Osteoblast (primary cell): ENCODE results near the genes CBR1 and RIPPLY3.

- CAGE, long polyA plus RNA: no peak
- RRBS: 1% methylated on average over 18 of the region's 65 CpGs
Measured at GRCh38 chr21:34886633-34887566, 162.2 kb downstream of the RUNX1 start.

GRCh38 chr21:34889430-34890537, 159.3 kb downstream of the RUNX1 start:
- CAGE, long polyA plus RNA: no peak
- RRBS: 2% methylated on average over 88 of the region's 130 CpGs

- CAGE, long polyA plus RNA: no peak
- RRBS: no CpG with 5 or more reads among the region's 7 CpGs
Measured at GRCh38 chr21:35048215-35048647, 871 bp downstream of the RUNX1 start.

- CAGE, long polyA plus RNA: no peak
- RRBS: no CpG with 5 or more reads among the region's 16 CpGs
Measured at GRCh38 chr21:35050942-35051876, 2.1 kb upstream of the RUNX1 start.

DNA sequence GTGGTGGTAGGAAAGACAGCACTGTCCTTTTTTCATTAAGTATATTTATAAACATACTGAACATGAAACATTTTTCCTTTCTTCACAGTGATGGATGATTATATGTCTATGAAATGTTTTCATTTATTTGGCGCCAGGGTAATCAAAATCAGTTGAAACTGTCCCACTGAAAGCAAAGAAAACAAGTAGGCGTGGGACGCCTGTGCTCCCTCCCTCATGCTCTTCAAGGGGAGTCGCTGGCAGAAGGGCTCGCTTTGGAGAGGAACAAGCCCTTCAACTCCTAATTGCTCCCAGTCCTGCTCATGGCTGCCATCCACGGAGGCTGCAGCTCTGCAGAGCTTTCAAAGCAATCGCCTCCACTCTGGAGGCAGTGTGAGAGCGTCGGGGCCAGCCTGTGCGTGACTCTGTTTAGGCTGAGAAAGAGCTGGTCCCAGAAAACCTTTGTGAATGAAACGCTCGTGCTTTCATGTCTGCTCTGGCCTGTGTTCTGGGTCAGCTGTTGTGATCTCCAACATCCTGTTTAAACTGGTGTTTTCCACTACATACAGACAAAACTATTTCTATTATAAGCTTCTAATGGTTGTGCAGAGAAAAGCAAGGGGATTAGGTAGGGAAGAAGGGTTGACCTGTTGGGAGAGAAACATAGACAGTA, 23.8 kb upstream of the RUNX1 start:
- CAGE, long polyA plus RNA: no peak
- RRBS: no CpG with 5 or more reads among the region's 12 CpGs

DNA sequence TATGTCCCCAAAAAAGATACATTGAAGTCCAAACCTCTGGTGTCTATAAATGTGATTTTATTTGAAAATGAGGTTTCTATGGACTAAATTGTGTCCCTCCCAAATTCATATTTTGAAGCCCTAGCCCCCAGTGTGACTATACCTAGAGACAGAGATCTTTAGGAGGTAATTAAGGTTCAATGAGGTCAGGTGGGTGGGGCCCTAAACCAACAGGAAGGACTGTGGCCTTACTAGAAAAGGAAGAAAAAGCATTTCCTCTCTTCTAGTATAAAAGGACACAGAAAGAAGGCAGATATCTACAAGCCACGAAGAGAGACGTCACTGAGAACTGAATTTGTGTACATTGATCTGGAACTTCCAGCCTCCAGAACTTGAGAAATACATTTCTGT, 123.1 kb upstream of the RUNX1 start:
- CAGE, long polyA plus RNA: no peak
- RRBS: no CpG with 5 or more reads among the region's 2 CpGs

DNA sequence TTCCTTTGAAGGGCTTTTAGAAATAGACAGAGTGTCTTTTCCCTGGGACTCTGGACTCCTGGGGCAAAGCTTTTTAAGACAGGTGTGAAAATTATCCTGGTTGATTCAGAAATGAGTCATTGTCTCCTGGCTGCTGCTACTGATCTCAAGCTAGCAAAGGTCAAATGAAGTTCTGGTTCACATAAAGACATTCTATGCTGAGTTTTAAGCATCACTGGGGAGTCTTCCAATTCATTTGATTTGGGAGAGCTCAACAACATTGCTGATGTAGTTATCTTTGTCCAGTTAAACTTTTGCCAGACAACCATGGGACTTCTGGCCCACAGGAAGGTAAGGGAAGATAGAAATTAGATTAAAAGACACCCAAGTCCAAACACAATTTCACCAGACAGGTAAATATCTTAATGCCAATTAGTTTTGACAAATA, 141.4 kb upstream of the RUNX1 start:
- CAGE, long polyA plus RNA: no peak

GRCh38 chr21:35227116-35227773, 178.1 kb upstream of the RUNX1 start:
- CAGE, long polyA plus RNA: no peak
- RRBS: no CpG with 5 or more reads among the region's 10 CpGs

DNA sequence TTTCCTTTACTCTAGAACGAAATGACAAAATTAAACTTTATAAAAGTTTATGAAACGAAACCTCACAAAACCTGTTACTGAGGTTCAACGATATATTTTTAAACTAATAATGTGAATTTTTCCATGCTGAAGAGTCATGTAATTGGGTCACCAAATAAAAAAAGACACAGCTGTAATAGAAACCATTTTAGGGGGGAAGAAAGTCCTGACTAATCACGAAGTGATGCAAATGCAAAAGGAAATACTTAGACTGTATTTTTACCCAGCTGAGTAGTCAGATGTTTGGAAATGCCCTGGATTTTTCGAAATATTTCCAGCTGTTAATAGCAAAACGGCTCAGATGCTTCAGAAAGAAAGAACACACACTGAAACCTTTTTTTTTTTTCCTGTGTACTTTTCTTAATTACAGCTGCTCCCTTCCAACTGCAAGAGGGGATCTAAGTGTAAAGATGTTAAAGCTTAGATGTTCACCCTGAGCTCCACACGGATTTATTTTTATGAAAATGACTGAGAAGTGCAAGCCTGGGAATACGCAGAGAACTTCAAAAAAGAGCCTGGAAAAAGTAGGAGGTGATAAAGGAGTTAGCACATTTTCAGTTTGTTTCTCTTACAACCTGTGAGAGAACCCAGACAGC, 210.2 kb downstream of the SETD4 start:
- CAGE, long polyA plus RNA: no peak
- RRBS: no CpG with 5 or more reads among the region's 8 CpGs

- CAGE, long polyA plus RNA: no peak
- RRBS: no CpG with 5 or more reads among the region's 5 CpGs
Measured at GRCh38 chr21:35852681-35853081, 207.6 kb downstream of the SETD4 start.

GRCh38 chr21:35964107-35964395, 96.3 kb downstream of the SETD4 start:
- CAGE, long polyA plus RNA: no peak
- RRBS: no CpG with 5 or more reads among the region's 3 CpGs

DNA sequence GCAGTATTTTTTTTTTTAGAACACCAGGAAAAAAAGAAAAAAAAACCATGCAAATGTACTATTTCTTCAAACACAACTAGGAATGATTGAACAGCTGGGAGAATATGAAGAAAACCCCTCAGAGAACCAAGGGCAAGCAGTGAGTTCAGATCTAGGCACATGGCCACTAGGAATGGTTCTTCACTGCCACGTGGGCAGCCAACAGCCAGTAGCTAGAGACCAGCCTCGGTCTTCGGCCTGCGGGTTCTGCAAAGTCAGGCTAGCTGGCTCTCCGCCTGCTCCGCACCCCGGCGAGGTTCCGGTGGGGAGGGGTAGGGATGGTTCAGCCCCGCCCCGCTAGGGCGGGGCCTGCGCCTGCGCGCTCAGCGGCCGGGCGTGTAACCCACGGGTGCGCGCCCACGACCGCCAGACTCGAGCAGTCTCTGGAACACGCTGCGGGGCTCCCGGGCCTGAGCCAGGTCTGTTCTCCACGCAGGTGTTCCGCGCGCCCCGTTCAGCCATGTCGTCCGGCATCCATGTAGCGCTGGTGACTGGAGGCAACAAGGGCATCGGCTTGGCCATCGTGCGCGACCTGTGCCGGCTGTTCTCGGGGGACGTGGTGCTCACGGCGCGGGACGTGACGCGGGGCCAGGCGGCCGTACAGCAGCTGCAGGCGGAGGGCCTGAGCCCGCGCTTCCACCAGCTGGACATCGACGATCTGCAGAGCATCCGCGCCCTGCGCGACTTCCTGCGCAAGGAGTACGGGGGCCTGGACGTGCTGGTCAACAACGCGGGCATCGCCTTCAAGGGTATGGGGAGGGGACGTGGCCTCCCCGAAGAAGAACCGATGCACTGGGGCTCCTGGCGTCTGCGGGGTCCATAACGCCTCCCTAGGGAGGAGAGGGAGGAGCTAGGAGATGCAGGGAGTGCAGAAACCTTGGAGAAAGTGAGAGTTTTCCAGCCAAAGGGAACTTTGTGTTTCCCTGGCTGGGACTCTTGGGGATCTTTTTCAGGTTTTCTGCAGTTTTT, at the start of gene CBR1:
Gene CBR1 (plus strand): TSS at position 408 of the 1,008 bp plus-strand sequence.
- CAGE, long polyA plus RNA: start-site peak on the plus strand centred at position 386 of the sequence, 73 bp wide, 1,084 and 674 reads in 2 replicates
- RRBS: 1% methylated on average over 31 of the region's 71 CpGs

DNA sequence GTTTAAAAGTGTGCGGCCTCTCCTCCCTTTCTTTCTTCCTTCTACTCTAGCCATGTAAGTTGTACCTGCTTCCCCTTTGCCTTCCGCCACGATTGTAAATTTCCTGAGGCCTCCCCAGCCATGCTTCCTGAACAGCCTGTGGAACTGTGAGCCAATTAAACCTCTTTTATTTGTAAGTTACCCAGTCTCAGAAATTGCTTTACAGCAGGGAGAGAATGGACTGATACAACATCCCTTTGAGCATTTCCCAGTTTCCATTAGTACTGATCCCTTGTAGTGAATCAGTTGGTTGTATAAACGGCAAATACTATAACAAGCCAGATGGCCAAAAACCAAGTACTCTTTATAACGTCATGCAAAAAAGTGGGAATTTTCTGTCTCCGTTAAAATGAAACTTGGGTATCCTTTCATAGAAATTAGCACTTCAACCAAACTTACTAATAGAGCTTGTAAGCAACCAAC, 10.2 kb downstream of the CBR1 start:
- CAGE, long polyA plus RNA: no peak
- RRBS: no CpG with 5 or more reads among the region's 6 CpGs

DNA sequence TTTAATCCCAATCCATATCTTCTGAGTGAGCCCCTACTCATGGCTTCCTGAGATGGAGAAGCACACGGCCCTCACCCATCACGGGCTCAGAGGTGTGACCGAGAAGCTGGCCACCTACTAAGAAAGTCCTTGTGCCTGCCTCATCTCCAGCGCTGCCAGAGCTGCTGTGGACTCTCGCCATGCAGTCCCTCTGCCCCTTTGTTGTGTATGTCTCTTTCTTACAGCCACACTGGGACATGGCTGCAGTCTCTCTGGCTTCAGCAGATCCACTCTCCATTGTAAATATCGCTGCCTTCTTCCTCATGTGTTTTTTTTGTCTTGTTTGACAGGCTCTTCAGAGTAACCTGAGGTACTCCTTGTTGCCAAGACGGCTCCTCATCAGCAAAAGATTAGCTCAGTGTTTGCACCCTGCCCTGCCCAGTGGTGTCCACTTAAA, 42.1 kb downstream of the DOP1B start:
- CAGE, long polyA plus RNA: no peak
- RRBS: no CpG with 5 or more reads among the region's 7 CpGs

- CAGE, long polyA plus RNA: no peak
- RRBS: no CpG with 5 or more reads among the region's 35 CpGs
Measured at GRCh38 chr21:36245809-36246638, 74.0 kb upstream of the MORC3 start.

GRCh38 chr21:36704985-36705697, 6.2 kb downstream of the SIM2 start:
- CAGE, long polyA plus RNA: no peak
- RRBS: 9% methylated on average over 2 of the region's 37 CpGs

GRCh38 chr21:36784979-36785507, 86.1 kb downstream of the SIM2 start:
- CAGE, long polyA plus RNA: no peak
- RRBS: no CpG with 5 or more reads among the region's 18 CpGs

GRCh38 chr21:37006162-37007447, at the start of gene RIPPLY3:
RIPPLY3 (plus strand) TSS chr21:37006702.
- CAGE, long polyA plus RNA: no peak
- RRBS: 3% methylated on average over 39 of the region's 114 CpGs

DNA sequence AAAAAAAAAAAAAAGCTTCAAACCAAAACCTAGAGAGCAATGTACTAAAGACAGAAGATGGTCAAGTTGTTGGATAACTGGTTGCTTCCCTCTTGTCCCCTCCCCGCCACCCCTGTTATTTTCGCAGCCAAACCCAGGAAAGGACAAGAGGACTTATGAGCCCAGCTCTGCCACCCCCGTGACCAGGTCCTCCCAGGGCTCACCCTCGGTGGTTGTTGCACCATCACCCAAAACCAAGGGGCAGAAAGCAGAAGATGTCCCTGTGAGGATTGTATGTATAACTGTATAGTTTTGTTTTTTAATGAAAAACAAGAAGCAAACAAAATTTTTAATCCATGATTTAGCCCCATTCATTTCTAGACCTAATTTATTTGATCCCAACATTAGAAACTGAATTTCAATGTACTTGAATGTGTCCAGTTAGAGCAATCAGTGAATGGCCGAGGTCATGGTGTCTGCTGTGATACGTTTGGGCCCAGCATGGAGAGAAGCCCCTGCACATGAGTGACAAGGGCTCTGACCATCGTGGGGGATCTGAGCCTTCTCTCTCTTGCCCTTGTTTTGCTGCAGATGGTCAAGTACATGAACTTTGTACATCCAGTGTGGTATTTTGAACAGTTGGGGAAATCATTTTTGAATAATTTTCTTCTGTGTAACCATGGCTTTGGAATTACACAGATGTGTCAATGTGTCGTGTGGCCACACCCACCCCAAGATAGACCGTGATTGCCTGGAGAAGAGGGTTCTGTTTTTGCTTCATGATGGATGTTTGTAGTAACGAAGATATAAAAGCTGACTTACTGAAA, 69.2 kb downstream of the VPS26C start:
- CAGE, long polyA plus RNA: no peak
- RRBS: no CpG with 5 or more reads among the region's 10 CpGs

DNA sequence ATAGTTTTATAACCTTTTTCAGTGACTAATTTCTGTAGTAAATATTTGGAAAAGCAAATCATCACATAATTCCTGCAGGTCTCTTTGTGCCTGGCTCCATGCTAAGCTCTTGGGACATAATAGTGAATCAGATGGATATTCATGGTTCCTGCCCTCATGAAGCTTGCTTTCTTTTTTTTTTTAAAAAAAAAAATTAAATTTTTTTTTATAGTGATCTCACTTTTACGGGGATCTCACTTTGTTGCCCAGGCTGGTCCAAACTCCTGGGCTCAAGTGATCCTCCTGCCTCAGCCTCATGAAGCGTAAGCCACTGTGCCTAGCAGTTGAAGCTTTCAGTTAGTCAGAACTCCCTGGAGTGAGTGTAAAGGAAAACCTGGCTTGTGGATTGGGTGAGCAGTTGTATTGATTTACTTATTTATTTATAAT, 15.5 kb downstream of the DYRK1A start:
- CAGE, long polyA plus RNA: no peak
- RRBS: no CpG with 5 or more reads among the region's 2 CpGs